Islet of Langerhans (tissue), 1 donor: ENCODE measurements around a stretch of chr2.

GRCh38 chr2:241488796-241489037 lies 19.7 kb downstream of the STK25 start:
- RRBS, result no CpG with 5 or more reads among the region's 1 CpG

GRCh38 chr2:241689616-241690226 lies 3.1 kb upstream of the DTYMK start:
- RRBS, result no CpG with 5 or more reads among the region's 11 CpGs

DNA sequence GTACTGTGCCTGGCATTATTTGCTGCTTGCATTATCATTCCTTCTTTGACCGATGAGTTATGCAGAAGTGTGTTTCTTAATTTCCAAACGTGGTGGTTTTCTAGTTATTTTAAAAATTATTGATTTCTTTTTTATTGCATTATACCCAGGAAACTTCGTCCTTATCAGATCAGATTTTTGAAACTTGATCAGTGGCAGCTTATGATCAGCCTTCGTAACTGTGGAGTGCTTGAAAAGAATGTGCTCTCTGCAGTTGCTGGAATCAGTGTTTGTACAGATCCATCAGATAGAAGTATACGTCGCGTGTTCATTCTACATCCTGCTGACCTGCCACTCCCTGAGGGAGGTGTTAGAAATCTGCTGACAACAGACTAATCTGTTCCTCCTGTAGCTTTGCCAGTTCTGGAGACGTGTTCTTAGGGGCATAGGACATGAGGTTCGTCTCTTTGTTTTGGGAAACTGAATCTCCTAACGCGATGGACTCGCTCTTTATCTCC lies 17.6 kb upstream of the GAL3ST2 start:
- RRBS, result no CpG with 5 or more reads among the region's 12 CpGs

- RRBS, result 86% methylated on average over 3 of the region's 40 CpGs
These were observed 15.8 kb downstream of the PDCD1 start for GRCh38 chr2:241842630-241843528.

DNA sequence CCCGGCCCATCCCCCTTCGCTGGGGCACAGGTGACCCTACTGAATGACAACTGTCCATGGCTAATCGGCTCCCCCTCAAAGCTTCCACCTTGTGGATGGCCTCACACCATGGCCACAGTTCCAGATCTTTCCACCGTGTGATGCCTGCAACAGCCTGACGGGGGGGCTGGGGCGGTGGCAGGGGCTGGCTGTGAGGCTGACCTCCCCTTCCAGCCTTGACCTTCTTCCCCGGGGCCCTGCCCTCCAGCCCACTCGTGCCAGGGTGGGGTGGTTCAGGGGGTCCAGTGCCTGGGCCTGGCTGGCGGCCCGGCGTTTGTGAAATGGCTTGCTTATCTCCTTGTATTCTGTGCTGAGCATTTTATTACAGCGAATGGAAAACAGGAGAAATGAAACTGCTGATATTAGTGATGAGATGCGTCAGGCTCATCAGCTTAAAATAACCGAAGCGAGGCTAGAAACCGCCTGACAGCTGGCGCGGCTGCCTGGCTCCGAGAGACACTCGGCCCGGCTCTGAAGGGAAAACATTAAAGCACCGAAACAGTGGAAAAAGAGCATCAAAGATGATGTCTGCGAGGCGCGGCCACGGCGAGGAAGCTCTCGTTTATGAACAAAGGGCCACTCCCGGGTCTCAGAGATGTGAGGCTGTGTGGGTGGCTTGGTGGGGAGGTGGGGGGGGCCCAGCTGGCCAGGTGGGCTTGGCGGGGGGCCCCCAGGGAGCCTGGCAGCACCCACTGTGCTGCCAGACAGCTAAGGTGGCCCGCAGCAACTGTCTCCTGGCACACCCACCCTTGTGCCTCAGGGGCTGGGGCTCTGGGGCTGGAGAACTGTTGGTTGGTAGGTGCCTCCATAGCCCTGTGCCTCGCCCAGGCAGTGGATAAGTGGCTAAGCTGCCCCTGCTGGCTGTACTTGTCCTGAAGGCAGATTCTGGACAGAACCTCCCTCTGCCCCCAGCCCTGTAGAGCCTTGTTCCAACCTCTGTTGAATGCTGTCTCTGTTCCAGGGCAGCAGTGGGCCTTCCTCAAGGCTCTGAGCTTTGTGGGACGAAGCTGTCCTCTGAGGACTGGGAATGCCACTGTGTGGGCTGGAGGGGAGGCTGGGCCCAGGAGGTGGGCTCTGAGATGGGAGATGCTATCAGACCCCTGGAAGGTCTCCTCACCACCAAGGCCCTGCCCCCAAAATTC lies 1.1 kb upstream of the PDCD1 start:
- RRBS, result 28% methylated on average over 5 of the region's 33 CpGs

DNA sequence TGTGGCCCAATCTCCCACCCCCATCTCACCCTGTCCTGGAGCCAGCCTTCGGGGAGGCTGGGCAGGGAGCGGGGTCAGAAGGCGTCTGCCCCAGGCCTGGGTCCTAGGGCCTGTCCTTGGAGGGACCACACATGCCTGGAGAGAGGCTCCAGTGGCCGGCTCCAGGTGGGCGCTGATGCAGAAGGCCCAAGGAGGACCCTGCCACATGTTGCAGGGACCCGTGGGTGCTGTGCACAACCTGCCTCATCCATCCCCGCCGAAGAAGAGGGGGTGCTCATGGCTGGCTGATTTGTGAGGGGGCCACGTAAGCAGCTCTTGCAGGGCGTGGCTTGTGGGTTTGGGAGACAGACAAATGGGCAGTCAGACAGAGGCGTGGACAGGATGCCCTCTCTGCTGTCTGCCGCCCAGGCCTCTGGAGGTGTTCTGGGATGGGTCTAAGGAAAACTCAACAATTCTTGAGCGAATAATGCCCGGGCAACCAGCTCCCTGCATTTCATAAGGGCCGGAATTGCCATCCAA lies 2.2 kb upstream of the RTP5 start:
- RRBS, result no CpG with 5 or more reads among the region's 15 CpGs

DNA sequence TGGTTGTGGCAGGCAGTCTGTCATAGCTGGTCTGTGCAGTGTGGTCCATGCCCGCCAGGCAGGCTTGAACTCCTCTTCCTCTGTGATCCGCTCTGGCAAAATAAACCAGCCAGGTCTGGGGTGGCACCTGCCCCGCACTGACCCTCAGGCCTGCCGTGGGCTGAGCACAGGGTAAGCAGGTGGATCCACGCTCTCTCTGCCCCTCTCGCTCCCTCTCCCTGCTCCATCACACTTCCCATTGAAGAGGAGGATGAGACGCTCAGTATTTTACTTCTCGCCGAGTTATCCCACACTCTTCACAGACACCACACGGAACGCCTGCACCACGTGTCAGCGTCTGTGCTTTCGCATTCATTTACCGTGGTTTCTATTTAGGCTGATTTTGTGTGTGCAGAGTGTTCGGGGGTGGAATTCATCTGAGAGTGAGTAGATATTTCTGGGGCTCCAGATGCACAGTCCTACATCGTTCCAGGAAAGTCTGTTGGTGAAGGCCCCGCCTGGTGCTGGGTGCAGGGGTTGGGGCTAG lies 25.7 kb upstream of the FAM240C start:
- RRBS, result no CpG with 5 or more reads among the region's 18 CpGs

GRCh38 chr2:241926466-241926923 lies 26.2 kb upstream of the FAM240C start:
- RRBS, result 49% methylated on average over 1 of the region's 12 CpGs